Left colon (tissue), 1 donor: ENCODE data around the gene ANKRD12.

GRCh38 chr18:6256400-6257025 lies 158.2 kb downstream of the L3MBTL4 start:
- PRO-cap = unidirectional peak, plus-strand start at chr18:6256742; unidirectional peak, plus-strand start at chr18:6256797

GRCh38 chr18:6414452-6414732 lies 319 bp downstream of the L3MBTL4 start:
- PRO-cap = bidirectional peak, plus-strand start at chr18:6414617, minus-strand start at chr18:6414524

- PRO-cap = no peak
Measured at GRCh38 chr18:7084118-7084514, 33.5 kb downstream of the LAMA1 start.

DNA sequence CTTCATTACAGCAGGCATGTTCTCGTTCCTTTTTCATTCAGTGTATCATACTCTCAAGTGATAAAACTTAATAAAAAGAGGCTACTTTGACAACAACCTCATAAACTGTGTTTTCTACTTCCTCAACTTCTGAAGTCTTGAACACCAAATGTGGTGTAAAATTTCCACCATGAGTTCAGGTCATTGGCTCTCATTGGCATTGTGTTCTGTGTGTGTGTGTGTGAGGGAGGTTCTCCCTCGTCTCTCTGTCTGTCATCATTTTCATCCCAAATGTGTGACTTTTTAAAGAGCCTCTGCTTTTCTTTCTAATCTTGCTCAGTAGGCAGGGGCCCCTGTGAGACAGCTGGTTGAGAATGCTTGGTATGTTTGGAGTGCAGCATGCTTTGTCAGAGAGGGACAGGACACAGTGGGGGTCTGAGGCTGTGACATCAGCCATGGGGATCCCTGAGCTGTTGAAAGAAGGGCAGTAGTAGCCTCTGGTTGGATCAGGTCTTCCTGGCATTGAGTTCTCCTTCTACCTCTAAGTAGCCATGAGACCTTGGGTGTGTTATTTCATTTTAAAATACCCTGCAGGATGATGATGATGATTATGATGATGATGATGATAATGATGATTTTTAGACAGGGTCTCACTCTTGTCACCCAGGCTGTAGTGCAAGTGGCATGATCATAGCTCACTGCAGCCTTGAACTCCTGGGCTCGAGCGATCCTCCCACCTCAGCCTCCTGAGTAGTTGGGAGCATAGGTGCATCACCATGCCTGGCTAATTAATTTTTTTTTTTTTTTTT lies 10.6 kb downstream of the PTPRM start:
- PRO-cap = no peak

GRCh38 chr18:7627170-7627583 lies 60.1 kb downstream of the PTPRM start:
- PRO-cap = no peak

DNA sequence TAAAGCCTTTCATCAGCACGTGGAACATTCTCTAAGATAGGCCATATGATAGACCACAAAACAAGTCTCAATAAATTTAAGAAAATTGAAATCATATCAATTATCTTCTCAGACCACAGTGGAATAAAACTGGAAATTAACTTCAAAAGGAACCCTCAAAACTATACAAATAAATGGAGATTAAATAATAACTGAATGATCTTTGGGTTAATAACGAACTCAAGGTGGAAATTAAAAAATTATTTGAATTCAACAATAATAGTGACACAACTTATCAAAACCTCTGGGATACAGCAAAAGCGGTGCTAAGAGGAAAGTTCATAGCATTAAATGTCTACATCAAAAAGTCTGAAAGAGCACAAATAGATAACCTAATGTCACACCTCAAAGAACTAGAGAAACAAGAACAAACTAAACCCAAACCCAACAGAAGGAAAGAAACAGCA lies 142.0 kb downstream of the PTPRM start:
- PRO-cap = no peak

DNA sequence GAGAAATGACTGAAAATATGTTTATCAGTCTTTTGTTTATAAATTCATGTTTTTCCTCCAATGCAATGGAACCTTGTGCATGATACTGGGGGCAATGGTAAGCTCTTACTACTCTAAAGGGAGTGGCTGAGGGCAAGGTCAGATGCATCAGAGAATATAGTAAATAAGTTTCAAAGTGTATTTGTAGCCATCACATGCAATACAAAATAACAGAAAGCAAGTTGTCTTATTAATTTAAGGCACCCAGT lies 233.1 kb downstream of the PTPRM start:
- PRO-cap = no peak

DNA sequence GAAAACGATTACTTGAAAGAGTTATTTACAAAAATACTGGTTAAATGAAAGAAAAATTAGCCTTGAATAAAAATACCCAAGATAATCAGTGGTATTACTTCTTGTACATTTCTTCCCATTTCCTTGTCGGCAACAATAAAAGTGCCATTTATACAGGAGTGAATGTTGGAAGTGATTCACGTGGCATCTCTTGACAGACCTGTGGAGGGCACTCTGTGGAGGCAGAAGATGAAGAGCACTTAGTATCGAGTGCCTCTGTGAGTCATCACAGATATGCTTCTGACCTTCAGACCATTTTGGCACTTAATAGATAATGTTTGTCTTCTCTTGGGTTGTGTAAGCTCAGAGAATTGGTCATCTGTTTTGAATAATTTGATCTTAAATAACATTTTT lies 305.4 kb downstream of the PTPRM start:
- PRO-cap = no peak

DNA sequence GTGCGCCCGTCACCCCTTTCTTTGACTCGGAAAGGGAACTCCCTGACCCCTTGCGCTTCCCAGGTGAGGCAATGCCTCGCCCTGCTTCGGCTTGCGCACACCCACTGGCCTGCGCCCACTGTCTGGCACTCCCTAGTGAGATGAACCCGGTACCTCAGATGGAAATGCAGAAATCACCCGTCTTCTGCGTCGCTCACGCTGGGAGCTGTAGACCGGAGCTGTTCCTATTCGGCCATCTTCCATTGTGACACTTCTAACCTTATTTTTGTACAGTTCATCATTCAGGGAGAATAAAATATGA lies 496.1 kb downstream of the PTPRM start:
- PRO-cap = no peak

- PRO-cap = no peak
Measured at GRCh38 chr18:8615354-8615913, 6.2 kb downstream of the RAB12 start.

DNA sequence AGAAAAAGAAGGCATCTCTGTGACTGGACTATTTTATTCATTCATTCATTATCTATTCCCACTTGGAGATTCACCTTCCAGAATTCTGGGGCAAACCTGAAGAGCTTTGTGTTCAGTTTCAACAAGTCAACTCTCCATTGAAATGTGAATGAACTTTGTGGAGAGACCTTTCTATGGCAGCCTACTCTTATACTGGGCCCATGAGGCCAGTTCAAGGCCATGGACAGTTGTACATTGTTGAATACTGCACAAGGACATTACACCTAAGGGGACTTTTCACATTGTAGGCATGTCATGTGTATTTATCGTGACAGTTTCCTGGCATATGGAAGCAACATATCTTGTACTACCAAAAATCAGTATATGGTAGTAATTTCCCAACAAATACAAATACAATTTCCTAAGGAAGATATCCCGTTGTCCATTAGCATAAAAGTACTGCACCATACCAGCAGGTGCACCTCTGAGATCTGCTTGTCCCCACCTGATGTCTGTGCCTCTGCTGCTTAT lies 88.3 kb upstream of the NDUFV2 start:
- PRO-cap = no peak

GRCh38 chr18:9066664-9067558 lies 35.6 kb upstream of the NDUFV2 start:
- PRO-cap = no peak

DNA sequence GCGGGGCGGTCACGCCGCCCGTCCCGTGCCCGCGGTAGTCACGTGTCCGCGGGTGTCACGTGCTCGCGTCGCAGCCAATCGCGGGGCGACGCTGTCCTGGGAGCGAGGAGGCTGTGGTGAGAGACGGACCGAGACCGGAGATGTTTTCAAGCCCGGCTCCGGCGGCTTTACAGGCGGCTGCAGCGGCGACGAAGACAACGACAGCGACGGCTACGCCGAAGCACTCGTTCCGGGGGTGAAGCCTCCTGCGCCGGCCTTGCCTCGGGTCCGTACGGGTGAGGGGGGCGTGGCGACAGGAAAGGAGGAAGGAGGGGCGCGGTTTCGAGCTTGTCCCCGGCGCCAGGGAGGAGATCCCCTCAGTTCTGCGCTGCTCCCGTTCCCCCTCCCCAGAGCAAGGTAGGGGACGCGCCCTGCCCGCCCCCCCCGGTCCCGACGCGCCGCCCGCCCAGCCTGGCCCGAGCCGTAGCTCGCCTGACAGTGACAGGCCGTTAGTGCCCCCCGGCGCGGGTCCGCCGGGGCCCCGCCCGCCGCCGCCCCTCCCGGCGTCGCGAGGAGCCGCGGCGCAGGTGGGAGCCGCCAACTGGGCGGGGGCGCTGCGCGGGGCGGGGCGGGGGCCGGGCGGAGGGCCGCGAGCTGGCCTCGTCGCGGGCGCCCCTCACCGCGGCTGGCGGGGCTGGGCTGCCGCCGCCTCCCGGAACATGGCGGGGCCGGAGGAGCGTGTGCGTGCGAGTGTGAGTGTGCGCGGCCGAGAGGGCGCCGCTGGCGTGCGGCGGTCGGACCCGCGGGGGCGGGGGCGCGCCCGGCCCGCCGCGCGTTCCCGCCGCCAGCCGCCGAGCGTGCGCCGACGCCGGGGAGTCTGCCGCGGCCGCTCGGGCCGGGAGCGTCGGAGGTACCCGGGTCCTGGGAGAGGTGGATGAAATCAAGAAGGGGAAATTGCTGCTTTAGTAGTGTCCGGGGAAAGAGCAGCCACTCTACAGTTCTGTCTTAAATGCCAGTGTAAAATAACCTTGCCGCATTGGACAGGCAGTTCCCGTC lies at the start of gene ANKRD12:
Gene ANKRD12, plus strand, starts transcription at position 81 of the 1,035 bp plus-strand sequence.
- PRO-cap = bidirectional peak, plus-strand start at position 105 of the sequence, minus-strand start outside the sequence; bidirectional peak, plus-strand start at position 359 of the sequence, minus-strand start at position 393 of the sequence; bidirectional peak, plus-strand start at position 598 of the sequence, minus-strand start at position 482 of the sequence; bidirectional peak, plus-strand start at position 841 of the sequence, minus-strand start at position 747 of the sequence

- PRO-cap = no peak
Measured at GRCh38 chr18:9400008-9400508, 65.5 kb downstream of the TWSG1 start.

DNA sequence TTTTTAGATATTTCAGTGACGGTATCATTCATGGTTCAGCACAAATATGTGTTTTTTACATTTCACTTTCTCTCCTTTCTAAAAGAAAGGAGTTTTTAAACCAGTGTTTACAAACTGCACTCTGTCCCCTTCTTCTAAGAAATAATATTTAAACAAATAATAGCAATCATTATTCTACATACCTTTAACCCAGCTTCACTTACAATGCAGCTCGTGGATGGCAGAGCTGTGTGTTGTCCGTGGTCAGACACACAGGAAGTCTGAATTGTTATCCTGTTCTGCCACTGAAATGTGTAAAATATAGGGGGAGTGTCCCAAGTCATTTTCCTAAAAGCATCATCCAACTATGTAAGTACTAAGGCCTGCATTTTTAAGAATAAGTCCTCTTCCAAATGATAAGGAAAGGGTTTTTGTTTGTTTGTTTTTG lies 2.6 kb upstream of the PPP4R1 start:
- PRO-cap = no peak

GRCh38 chr18:9653193-9653738 lies 38.9 kb upstream of the PPP4R1 start:
- PRO-cap = no peak

DNA sequence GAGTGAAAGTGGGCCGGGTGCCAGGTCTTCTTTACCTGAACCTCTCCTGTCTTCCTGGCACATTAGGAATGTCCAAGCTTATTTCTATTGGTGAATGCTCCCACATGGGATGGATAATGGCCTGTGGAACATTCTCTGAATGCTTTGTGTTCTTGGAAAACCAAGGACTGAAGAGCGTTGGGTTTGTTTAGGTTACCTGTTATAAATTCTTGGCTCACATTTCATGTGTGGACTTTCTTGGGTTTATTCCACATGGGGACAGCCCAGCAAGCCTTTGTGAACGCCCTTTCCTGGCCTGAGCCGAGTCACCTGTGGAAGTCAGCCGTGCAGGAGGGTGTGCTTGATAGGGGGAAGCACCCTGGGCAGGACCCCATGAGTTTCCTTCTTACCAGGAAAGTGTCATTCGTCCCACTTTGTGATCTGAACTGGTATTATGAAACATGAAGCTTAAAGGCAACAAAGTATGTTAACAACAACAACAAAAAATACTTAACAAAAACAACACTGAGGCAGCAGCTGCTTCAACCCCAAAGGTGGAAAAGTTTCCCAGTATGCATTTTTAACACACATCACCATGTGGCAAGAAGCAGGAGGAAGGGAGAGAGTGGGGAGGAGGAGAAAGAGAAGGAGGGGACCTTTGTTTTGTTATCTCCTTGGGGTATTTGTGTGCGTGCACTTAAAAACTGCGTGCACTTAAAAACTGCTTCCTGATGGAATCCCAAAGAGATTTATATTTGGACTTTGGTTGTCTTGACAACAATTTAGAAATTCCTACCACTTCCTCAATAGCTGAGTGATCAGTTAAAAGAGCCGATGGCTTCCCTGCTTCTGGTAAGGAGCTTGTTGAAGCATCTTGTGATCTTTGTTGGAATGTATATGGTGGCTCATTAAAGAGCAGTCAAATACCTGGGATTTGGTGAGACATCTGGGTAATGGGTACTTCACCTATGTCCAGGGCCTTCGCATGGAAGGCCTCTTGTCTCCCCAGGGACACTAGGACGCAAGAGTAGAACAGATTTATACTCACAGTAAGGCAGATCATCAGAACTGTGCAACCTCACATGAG lies 4.3 kb downstream of the RAB31 start:
- PRO-cap = no peak

DNA sequence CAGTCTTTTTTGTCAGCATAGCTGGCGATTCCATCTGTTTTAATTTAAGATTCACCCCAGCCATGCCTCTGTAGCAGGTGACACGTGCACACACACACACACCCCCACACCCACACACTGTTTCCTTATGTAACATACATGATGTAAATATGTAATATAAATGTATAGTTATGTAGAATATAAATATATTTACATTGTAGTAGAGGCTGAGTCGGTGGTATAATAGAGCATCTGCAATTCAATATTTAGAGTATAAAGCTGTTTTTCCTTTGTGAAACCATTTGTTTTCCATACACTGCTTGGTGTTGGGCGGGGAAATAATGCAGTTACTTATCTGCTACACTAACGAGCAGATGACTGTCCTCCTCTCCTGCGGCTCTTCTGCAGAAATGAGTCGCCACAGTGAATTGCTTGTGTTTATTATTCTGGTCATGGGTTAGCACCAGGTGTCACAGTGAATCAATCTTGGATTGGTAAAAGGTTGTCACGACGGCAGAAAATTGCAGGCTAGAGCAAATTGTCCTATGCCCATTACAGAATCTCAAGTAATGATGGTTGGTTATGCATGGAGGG lies 29.2 kb downstream of the RAB31 start:
- PRO-cap = unidirectional peak, minus-strand start at position 390 of the sequence

- PRO-cap = bidirectional peak, plus-strand start at chr18:9743075, minus-strand start at chr18:9742776
Measured at GRCh38 chr18:9743029-9743215, 34.8 kb downstream of the RAB31 start.

DNA sequence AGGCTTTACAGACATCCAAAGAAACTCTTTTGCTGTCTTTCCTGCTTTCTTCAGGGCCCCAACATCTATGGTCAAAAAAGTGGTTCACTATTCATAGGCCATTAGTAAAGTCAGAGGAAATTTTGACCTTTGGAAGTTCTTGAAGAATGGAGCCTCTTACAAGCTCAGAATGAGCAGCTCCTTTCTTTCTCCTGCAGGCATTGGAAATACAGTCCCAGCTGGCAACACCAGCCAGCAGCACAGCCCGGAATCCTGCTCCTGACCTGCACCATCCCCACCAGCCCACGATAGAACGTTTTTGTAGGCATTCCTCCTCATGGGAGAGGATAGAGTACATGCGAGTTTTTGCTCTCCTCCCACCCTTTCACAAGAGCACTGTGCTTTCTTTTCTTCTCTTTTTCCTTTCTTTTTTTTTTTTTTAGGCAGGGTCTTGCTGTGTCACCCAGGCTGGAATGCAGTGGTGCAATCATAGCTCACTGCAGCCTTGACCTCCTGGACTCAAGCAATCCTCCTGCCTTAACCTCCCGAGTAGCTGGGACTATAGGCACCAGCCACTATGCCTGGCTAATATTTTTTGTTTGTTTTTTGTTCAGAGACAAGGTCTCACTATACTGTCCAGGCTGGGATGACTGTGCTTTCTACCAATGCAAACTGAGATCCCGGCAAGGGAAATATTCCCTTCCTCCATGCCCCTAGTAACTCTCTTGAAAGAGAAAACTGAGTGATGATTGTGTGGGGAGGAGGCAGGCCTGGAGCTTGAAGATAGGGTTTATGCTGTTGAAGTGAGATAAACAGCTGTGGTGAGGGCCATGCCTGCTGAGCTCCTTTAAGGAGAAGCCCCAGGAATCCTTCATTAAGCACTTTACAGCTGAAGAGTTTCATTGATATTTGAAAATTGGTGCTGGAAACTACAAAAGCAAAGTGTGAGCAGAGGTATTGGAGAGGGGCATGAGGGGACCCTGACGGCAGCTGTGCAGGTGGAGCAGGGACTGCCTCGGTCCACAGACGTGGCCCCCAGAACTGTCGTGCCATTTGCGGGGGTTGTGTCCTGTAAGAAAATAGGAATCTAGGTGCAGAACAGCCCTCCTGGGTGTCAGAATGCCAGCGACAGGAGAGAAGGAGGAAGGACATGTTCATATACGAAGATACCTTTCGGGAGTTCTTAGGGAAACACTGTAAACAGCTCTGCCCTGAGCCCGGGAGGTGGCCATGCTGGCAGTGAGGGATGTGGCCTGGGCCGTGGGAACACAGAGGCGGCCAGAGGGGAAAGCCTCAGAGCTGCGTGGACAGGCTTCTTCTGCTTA lies 82.5 kb upstream of the TXNDC2 start:
- PRO-cap = no peak